Endometrial microvascular endothelial cells (primary cell): ENCODE measurements around a stretch of chr2.

- RAMPAGE, long total RNA = no peak
Observed at GRCh38 chr2:11439961-11440640, 25.9 kb downstream of the E2F6 start.

- RAMPAGE, long total RNA = no peak
Observed at GRCh38 chr2:11532159-11533001, 1.5 kb upstream of the GREB1 start.

GRCh38 chr2:11555951-11556815, 22.3 kb downstream of the GREB1 start:
- RAMPAGE, long total RNA = no peak

DNA sequence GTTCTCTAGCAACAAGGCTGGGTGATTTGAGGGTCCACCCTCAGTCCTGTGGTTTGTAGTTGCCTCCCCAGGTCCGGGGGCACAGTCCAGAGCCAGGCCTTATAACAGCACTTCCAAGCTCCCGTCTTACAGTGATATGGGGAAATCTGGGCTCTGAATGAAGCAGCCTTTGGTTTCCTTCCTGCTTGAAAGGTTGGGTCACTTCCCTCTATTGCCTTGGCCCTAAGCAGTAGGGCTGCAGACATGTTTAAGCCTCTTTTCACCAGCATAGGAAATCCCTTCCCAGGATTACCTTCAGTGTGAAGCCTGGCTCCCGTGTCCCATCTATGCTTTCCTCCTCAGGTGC, 21.1 kb upstream of the NTSR2 start:
- RAMPAGE, long total RNA = no peak

GRCh38 chr2:11701789-11702441, 31.9 kb upstream of the NTSR2 start:
- RAMPAGE, long total RNA = no peak

DNA sequence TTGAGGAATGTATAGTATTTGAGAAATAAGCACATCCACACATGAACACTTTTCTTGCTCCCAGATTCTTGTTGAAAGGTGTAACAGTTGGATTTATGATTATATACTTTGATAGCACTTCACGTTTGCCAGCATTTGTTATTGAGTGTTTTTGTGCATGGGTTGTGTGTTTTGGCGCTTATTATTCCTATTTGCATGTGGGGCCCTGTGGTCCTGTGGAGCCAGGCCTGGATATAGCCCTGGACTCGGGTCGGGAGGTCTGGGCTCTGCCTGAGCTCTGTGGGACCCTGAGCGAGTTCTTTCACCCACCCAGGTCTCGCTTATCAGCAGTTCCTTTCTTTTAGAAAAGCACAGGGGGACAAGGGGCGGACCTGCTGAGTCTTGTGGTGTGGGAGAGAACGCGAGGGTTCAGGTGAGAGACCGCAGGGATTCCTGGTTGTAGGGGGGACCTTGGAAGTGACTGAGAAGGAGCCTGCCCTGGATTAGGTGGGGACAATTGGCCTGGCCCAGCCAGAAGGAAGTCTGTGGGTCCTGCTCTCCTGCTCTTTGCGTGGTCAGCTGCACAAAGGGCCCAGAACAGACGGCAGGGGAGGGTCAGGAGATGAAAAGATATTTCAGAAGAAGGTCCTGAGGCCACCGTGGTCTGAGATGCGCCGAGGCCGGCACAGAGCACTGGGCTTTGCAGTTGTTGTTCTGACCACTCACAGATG, 1.4 kb downstream of the LPIN1 start:
- RAMPAGE, long total RNA = no peak

DNA sequence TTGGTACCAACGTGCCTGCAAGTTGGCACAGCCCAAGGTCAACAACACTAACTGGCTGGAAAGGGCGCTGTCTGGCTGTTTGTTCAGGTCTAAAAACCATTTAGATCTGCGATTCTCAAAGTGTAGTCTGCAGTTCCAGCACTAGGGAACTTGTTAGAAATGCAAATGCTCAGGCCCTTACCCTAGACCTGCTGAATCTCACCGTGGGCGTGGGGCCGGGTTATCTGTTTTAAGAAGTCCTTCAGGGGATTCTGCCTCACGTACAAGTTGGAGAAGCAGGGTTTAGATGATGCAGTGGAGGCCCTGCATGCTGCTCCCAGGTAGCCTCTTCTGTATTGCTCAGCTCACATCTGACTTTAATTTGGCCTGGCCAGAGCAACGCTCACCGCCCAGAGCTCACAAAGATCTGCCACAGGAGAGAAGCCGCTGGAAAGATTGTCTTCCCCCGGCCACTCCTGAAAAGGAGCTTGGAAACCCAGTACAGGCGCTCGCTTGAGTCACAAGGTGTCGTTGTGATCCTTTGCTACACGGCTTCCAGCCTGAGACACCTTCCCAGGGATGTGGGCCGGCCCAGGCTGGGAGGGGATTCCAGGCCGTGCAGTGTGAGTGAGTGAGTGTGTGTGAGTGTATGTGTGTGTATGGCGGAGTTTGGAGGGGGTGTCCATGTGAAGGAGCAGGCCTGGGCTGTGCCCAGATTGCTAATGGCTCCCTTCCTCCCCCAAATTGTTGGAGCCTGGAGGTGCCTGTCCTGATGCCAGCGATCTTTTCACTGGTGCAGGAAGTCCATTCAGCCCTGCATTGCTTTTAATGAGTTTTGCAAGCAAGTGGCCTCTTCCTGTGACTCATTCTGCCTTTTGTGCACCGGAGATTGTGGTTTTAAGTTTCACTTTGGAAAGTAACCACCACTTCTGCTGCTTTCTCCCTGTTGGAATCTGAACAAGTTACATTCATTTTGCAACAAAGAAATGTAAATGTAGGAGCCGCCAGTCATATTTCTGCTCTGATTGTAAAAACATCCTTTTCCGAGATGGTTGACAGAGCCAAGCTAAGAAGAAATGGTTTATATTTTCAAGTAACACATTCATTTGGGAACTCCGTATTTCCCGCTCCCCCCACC, 83.5 kb downstream of the LPIN1 start:
- RAMPAGE, long total RNA = no peak

DNA sequence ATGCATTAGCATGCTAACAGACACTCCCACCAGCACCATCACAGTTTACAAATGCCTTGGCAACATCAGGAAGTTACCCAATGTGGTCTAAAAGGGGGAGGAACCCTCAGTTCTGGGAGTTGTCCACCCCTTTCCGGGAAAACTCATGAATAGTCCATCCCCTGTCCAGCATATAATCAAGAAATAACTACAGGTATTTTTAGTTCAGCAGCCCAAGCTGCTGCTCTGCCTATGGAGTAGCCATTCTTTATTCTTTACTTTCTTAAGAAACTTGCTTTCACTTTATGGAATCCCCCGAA, 337.6 kb downstream of the LPIN1 start:
- RAMPAGE, long total RNA = no peak

GRCh38 chr2:12168918-12169523, 422.6 kb downstream of the LPIN1 start:
- RAMPAGE, long total RNA = no peak

DNA sequence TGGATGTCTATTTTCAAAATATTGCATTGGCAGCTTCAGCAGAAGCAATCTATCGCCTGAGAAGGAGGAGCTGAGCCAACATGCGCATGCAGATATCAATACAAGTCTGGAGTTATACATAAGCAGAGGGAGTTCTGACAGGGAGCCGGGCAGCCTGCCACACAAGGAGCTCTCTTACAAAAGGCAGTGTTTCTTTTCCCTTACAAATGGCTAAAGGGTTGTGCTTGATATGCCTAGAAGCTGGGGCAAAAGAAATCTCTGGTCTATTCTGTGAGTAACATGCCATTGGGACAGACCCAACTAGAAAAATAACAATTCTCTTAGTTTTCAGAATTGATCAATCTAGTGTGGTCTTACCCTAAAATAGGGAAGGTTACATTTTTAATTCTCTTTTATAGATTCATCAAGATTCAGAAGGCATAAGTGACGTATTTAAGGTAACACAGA, 291.8 kb upstream of the TRIB2 start:
- RAMPAGE, long total RNA = no peak

DNA sequence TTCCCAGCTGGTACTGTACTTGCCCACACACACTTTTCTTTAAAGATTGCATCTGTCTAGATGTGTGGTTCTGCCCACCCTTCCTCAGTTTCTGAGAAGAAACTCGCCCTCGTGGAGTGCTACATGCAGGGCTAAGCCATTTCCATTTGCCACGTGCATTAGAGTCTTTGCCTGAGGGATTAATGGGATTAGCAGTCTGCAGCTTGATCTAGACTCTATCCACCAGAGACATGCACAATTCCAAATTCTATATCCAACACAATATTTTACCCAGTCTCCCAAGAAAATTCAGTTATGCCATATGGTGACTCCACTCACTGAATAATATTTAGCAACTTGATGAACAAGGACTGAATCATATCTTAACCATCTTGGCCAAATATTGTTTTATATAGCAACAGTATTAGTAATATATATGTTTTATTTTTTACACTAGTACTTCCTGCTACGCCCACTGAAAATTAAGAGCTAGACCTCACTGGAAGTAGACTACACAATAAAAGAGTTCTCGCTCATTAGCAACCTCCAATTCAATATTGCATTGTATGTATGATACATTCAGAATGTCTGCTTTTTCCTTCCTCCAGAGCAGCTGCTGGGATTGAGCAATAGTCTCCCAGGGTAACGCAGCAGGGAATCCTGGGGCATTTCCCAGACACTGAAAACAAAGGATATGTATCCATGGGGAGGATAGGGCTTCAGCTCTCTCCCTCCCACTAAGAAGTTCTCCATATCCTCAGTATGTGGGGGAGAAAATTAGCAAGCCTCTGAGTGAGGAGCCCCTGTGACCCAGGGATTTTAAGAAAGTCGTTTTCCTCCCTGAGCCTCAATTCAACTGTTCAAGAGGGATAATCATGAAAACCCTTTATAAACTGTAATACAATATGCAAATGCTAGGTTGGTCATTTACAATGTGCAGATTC, 14.1 kb upstream of the TRIB2 start:
- RAMPAGE, long total RNA = no peak

DNA sequence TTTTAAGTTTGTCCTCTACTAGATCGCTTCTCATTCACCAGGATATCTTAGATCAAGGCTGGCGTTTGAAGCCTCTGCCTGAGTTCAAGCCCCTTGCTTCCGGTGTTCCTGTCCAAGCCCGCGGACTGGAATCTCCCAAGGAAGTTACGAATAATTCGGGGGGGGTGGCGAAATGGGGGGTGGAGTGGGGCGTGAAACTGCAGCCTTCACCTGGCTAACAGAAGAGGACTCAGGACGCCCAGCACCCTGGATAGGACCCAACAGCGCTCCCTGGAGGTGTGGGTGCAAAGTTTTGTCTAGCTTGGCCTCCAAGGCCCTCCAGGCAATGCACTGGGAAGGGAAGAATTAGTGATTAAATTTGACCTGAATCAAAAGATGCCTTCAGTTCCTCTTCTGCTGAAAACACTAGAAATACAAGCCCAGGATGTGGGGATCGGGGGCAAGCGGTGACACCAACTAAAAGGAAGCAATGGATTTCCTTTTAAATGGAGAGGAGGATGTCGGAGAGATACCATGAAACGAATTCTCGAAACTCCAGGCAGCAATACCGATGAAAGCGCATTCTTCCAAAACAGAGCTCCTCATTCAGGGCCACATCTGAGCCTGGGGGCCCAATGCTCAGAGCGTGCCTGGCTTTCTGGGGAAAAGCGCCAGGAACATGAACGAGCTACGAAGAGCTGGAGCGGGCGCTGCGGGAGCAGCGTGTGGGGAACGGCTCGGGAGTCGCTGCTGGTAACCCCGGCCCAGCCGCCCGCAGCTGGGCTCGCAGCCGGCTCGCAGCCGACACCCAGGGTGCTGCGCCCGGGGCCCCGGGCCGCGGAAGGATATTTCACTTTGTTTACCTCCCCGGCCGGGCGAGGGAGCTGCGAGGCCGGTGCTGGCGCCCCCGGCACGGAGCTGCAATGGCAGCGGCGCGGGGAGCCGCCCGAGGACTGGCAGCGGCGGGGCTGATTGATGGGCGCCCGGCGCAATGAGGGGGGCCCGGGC, 591 bp upstream of the TRIB2 start:
- RAMPAGE, long total RNA = no peak

DNA sequence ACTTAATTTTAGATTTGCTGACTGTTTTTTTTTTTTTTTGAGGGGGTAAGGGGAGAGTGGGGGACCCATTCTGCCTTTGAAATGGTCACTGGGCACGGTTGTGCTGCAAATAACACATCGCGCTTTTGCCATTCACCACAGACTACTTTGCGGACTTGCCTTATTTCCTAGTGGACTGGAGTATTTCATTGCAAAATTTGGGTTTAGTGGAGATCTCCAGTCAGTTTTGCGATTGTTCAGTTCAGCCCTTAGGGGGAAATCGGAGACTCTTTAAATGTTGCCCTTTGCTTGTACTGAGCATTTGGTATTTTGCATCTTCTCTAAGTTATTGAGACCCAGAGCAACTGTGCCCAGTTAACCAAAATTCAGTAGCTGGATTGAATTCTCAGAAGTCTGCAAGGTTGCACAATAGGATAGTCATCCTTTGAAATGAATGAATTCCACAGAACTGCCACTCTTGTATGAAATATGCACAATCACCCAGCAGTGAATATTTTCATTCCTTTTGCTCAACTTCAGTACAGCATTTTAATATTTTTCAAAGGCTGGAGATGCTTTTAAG, 2.9 kb downstream of the TRIB2 start:
- RAMPAGE, long total RNA = no peak

- RAMPAGE, long total RNA = no peak
Observed at GRCh38 chr2:12818822-12819677, 102.3 kb downstream of the TRIB2 start.

- RAMPAGE, long total RNA = no peak
Observed at GRCh38 chr2:13876377-13876796, 756.1 kb upstream of the LRATD1 start.

DNA sequence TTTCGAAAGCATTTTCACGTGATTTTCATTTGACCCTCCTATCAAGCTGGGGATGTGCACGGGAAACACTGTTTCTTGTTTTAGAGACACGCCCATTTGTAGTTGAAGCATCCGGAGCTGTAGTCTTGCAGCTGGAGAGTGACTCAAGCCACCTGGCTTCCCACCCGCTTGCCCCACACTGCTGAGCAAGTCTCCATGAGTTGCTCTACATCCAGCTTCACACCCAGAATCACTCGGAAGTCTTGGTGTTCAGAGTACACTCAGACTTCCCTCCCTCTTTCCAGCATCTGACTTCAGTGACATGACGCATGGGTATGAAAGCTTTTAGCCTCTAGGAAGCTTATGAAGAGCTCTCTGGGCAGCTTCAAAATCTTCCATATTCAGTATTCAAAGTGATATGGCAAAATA, 262.4 kb downstream of the NBAS start:
- RAMPAGE, long total RNA = no peak

- RAMPAGE, long total RNA = no peak
Observed at GRCh38 chr2:15604827-15605329, 13.2 kb downstream of the DDX1 start.

DNA sequence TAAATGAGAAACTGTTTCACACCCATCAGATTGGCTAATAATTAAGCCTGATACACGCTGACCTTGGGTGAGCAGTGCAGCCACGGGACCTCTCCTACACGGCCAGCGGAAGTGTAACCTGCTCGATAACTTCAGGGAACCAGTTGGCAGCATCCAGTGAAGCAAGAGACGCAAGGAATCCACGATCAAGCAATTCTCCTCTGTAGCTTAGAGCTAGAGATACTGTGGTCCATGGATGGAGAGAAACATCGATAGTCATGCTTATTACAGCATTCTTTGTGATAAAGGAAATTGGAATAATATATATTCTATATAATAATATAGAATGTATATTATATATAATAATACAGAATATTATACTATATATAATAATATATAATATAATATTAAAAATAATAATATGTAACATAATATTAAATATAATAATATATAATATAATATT, 202.7 kb downstream of the MYCN start:
- RAMPAGE, long total RNA = no peak

DNA sequence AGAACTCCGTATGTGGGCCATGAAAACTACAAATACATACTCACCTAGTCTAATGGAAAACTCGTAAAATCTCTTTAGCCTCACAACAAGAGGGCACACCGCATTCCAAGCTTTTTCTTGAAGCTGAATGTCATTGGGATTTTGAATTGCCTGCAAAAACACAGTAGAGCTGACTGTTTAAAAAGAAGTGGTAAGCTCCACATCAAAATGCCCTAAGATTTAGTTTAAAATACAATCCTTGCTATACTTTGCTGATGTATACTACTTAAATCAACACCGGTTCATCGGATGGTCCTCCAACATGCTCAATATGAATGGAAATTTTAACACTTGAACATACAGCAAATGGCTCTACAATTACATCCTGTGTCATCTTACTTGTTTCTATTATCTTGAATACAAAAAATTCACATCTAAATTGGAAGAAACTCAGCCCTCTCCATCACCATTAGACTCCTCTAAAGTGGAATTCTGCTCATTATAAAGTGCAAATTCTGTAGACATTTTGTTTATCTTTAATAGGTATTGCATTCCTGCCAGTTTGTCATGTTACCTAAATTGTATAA, 101.6 kb downstream of the CYRIA start:
- RAMPAGE, long total RNA = no peak

- RAMPAGE, long total RNA = no peak
Observed at GRCh38 chr2:16583810-16584582, 81.6 kb downstream of the CYRIA start.